Skeletal muscle satellite cell (primary cell): Measurements from ENCODE around the genes PARD3 and CREM.

- CAGE, long polyA plus RNA = no peak
These were observed 38.1 kb downstream of the ITGB1 start for GRCh38 chr10:32919692-32920502.

DNA sequence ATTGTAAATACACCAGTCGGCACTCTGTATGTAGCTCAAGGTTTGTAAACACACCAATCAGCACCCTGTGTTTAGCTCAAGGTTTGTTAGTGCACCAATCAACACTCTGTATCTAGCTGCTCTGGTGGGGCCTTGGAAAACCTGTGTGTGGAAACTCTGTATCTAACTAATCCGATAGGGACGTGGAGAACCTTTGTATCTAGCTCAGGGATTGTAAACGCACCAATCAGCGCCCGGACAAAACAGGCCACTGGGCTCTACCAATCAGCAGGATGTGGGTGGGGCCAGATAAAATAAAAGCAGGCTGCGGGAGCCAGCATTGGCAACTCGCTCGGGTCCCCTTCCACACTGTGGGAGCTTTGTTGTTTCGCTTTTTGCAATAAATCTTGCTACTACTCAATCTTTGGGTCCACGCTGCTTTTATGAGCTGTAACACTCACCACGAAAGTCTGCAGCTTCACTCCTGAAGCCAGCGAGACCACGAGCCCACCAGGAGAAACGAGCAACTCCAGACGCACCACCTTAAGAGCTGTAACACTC is 91.9 kb upstream of the ITGB1 start:
- CAGE, long polyA plus RNA = no peak

- CAGE, long polyA plus RNA = no peak
These were observed 121.1 kb downstream of the NRP1 start for GRCh38 chr10:33213369-33213782.

DNA sequence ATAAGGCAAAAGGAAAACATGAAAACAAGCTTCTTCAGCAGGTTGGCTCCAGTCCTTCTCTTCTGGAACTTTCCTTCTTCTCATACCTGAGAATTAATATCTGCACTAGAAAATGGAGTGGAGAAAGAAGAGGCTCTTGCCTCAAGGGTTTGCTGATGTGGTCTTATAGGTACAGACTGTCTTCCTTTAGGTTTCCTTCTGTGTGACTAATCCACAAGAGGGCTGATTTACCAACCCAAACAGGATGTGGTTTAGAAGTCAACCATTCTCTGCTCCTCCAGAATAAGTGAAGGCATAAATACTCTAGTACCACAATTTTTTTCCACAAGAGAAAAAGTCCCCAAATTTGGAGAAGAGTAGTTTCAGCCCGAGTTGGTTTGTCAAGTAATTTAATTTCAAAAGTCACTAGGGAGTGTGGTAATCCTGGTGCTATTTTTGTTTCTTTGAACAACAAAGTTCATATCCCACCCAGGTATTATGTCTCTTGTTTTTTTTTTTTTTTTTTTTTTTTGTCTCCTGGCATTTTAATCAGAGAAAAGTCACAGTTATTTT is 85.8 kb downstream of the NRP1 start:
- CAGE, long polyA plus RNA = no peak

- CAGE, long polyA plus RNA = no peak
These were observed 20.6 kb downstream of the NRP1 start for GRCh38 chr10:33313808-33314398.

DNA sequence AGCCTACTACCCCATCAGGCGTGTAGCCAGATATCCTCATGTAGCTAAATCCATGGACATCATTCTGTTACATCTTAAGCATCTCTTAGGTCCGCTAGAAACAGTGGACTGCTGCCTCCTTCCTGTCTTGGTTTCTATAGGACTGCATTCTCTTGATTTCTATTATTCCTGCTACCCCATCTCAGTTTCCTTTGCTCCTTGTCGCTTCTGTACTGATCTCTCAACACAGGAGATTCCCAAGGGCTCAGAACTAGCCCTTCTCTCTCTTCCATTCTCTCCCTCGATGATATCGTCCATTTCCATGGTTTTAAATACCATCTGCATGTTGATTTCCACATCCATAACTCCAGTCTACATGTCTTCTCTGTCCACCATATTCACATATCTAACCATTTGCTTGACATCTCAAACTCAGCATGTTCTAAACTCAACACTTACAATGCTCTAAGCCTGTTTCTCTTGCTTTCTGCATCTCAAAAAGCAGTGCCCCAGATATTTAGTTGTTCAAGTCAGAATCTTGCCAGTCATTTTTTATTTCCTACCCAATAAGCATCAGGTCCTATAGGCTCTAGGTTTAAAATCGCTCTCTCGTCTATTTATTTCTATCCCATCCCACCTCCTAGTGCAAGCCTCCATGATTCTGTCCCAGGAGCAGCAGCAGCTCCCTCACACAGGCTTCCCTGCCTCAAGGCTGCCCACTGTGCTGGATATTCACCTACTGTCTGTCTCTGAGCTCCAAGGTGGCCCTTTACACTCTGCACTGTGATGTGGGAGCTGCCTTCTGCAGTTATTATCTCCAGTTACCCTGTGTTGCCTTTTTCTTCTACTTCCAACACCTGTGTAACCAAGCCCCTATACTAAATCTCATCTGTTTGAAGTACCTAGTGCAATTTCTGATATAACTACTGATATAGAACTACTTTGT is 581.7 kb downstream of the PARD3 start:
- CAGE, long polyA plus RNA = no peak

DNA sequence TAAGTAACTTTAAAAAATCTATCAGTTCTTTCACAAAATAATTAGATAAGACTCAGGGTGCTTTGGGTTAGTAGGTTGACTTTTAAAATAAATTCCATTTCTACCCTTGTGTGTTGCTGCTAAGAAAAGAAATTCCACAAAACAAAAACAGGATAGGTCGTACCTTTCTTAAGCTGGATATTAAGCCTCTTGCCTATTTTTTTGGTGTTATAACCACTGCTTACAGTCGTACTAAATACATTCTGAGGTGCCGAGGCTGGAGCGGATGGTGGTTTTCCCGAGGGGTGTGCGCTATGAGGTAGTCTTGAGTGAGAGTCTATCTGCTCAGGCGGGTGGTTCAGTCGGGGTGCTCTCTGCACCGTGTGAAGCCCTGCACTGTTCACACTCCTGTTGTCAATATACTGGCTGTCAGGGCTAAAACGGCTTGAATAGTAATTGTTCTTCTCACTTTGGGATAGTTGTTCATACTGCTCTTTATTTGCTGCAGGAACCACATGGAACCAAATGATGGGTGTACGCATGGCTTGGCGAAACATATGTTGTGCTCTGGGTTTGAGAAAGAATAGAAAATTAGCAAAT is 432.6 kb downstream of the PARD3 start:
- CAGE, long polyA plus RNA = no peak

- CAGE, long polyA plus RNA = no peak
These were observed 286.7 kb downstream of the PARD3 start for GRCh38 chr10:34528200-34528915.

DNA sequence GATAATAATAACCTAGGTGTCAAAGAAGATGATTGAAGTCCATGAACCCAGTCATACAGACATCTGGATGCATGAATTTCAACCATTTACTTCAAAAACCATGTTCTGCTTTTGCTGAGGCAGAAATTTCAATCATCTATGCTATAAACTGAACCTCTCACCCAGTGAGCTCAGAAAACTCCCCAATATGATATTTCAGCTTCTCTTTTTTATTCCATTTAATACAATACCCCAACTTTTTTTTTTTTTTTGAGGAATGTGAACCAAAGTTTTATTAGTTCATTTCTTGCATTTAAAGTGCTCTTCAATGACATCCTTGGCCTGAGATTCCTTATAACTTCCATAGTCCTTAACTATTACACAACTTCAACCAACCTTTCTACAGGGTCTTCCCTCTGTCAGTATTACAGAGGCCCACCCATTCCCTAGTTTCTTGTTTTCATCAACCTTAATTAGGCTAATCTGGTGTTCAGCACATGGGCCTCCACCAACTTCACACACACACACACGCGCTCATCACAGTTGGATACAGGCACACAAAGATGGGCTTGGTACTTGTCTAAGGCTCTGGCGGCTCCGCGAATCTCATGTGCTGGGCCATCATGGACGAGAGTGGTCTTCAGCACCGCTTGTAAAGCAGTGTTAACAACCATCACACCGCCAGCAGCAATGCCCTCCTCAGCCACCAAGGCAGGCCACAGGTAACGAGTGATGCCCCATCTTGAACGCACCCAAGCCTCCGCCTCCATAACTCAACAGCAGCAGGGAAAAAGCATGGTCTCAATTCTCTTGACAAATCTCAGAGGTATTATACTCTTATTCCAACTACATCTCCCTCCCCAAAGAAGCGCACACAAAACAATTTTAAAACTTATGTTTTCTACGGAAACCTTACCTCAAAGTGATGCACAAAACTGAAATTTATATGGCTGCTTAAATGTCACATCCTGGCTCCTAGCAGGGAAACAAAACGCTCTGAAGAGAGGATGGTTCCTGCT is 139.4 kb downstream of the PARD3 start:
- CAGE, long polyA plus RNA = no peak

- CAGE, long polyA plus RNA = no peak
These were observed 71.3 kb downstream of the PARD3 start for GRCh38 chr10:34743698-34744381.

DNA sequence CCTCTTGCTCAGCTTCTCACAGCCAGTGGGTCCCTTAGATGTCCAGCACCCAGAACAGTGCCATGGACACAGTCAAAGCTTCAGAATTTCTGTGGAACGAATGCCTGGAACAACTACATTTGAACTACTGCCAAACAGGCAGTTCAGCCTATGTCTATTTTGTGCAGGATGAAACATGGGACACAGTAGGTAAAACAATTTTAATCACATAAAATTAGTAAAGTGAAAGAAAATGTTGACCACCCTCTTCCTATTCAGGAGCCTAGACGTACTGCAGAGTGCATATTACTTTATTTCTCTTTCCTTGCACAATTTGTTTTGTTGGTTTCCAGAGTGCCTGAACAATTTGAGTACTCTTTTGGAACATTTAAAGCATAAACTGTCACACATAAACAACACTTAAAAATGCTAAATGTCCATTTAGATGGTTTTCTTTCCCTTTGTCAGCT is 2.1 kb downstream of the PARD3 start:
- CAGE, long polyA plus RNA = no peak

- CAGE, long polyA plus RNA = no peak
These were observed 1.2 kb downstream of the PARD3 start for GRCh38 chr10:34813657-34814500.

- CAGE, long polyA plus RNA = no peak
These were observed at the start of gene PARD3 for GRCh38 chr10:34815219-34816142. Gene PARD3 (minus strand): TSS chr10:34815296.

- CAGE, long polyA plus RNA = start-site peak on the plus strand at chr10:35126931-35127257, 73 and 90 reads in 2 replicates
These were observed at the start of gene CREM for GRCh38 chr10:35126174-35127362. Gene CREM (plus strand): TSS chr10:35126846.

DNA sequence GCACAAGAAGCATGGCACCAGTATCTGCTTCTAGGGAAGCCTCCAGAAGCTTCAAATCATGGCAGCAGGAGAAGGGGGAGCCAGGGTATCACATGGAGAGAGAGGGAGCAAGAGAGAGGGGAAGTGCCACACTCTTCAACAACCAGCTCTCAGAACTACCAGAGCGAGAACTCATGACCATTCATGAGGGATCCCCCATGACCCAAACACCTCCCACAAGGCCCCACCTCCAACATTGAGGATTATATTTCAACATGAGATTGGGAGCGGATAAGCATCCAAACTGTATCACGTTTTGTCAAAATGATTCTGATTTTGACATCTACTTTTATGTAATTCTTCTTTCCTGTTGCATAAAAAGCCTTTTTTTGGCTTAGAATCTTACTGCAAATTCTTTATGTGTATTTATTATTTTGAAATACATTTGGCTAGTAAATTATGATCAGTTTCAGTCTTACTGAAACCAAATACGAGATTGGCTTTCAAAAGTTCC is 38.6 kb downstream of the CREM start:
- CAGE, long polyA plus RNA = no peak

DNA sequence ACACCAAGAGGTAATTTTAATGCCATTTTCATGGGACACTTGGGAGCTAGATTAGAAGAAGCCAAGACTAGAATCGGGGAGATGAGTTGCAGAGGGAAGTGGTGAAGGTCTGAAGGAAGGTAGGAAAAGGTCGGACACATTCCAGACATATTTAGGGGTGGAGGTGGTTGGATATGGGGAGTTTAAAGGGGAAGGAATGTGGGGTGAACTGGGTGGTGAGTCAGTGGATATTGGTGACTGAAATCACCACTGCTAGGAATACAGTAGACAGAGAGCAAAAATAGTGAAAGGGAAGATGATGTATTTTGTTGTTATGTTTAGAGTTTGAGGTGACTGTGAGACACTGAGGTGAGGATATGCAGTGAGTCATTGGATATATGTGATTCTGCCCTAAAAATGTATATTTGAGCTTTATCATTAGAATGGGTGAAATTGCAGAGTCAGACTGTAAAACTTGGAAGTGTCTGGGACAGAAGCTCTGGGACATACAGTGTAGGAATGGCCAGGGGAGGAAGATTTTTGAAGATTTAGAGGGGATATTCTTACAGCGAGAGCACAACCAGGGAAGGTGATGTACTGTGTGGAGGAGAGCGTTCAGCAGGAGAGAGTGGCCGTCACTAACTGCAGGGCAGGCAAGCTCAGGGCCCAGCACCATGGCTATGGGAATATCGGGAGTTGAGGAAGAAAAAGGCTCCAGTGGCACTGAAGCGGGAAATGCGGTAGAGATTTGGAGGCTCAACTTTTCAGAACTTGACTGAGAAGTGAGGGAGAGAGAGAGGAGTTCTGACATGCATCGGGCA is 77.0 kb downstream of the CCNY start:
- CAGE, long polyA plus RNA = no peak

DNA sequence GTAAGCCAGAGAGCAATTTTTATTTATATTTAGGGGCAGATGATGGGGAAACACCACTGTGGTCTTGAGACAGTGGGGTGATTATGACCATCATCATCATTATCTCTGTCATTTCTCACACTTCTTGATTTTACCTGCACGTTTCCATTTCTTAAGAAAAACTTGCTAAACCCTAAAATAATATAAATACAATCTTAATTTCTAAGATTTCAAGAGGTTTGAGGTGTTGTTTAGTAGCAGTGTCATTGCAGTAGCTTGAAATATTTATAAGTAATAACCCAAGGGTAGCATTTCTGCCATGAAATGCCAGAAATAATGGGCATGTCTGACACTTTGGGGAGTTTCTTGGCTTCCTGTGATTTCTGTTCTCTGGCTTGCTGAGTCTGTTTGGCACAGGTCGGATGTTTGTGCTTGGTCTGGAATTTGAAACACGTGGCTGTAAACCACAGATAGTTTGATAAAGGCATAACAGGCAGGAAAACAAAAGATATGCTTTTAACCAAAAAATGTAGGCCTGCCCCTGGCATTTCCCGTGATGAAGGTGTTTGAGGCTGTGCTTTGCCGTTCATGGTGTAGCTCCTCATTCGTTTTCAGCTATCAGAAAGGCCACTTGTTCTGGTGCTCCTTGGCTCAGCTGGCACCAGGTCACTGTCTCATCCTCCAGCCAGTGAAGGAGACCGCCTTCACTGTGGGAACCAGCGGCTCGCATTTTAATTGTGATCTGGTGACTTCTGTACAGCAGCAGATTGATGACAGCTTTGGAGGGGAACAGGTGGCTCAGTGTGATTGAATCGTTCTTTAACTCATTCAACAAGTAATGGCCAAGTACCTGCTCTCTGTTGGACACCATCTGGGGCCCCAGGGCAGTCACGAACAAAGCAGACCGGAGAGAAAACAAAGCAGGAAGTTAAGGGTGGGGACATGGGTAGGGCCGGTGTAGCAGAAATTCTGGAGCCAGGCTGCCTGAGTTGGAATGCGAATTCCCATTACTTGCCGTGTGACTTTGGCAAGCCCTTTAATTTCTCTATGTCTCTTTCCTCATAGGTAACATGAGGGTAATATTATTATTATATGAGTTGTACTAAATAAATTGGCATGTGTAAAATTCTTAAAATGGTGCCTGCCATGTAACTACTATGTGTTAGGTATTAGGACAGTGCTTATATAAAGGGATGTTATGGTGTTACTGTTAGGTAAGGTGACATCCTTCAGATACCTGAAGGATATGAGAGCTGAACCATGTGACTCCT is 111.5 kb downstream of the CCNY start:
- CAGE, long polyA plus RNA = no peak

DNA sequence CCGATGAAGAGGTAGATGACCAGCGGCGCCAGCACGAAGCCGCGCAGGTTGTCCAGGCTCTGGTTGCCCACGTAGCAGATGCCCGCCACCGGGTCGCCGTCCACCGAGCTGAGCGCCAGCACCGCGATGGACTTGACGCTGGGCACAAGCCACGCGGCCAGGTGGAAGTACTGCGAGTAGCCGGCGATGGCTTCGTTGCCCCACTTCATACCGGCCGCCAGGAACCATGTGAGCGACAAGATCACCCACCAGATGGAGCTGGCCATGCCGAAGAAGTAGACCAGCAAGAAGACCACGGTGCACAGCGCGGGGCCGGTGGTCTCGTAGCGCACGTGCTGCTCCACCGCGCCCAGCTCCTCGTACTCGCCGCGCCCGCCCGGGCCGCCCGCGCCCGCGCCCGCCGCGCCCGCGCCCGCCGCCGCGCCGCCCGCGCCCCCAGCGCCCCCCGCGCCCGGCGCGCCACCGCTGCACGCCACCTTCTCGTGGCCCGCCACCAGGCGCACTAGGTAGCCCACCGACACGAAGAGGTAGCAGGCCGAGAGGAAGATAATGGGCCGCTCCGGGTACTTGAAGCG is 2.1 kb downstream of the FZD8 start:
- CAGE, long polyA plus RNA = no peak

DNA sequence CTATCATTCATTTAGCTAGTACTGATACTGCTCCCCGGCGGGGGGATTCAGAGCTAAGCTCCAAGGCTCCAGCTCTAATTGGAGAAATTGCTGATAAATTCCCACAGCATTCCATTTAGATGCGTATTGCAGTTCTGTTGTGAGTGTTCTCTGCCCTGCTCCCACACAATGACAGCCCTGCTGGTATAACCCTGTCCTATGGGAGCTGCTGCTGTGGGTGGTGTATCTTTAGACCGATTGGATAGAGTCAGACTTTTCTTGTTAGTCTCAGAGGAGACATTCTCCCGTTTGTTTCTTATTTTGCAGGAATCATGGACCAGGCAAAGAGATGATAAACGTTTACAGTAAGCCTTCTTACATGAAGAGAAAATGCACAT is 707.6 kb upstream of the FZD8 start:
- CAGE, long polyA plus RNA = no peak

DNA sequence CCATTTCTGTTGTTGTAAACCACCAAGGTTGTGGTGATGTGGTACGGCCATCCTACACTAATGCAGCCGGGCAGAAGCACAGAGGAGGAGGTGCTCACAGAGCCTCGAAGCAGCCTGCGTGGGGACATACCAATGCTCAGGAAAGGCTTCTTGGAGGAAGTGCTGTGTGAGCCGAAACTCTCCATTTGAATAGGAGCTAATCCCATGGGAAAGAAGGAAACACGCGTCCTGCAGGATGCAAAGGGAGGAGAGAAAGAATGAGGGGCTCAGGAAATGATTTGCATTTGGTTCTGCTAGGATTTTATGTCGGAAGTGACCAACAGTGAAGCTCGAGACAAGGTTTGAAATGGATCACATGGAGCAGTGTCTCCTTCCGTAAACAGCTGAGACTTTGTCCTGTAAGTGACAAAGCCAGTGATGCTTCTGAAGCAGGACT is 477.8 kb upstream of the ANKRD30A start:
- CAGE, long polyA plus RNA = no peak